LUHMES (cell line): ENCODE results near the genes PIP5K1A and RORC.

DNA sequence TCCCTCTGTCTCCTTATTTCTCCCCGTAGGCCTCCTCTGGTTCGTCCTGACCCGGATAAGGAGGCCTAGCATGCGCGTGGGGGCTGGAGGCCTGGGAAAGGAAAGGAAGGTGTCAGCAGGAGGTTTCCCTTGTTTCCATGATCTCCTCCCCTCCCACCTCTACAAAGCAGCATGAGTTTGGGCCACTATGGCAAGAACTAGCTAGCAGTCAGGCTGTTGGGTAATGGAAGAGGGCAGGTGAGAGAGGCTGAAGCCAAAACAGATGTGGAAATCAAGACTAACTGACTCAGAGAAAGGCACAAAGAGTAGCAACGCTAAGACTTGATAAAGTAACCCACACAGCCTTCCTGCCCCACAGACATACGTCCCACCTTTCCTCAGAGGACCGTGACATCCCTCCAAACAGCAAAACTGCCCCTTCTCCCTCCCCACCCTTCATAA lies 753 bp upstream of the SEMA6C start:
- PRO-cap: no peak

- PRO-cap: bidirectional peak, plus-strand start at chr1:151198577, minus-strand start at chr1:151198390
Observed at GRCh38 chr1:151198485-151199424, at the start of gene PIP5K1A. Gene PIP5K1A (plus strand): TSS chr1:151198552.

- PRO-cap: no peak
Observed at GRCh38 chr1:151342352-151342970, 4.6 kb downstream of the RFX5 start.

DNA sequence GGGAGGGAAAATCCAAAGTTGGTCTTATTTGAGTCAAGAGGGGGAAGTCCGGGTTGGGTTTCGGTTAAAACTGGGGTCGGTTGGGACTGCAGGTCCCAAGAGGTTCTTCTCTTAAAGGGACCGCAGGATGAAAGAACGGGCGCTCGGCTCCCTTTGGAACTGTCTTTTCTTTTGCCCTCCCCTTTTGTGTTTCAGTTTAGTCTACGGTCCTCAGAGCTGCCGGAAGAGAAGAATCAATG lies 304 bp upstream of the RFX5 start:
- PRO-cap: bidirectional peak, plus-strand start at position 45 of the sequence, minus-strand start outside the sequence

- PRO-cap: no peak
Observed at GRCh38 chr1:151399859-151400233, 473 bp downstream of the PSMB4 start.

DNA sequence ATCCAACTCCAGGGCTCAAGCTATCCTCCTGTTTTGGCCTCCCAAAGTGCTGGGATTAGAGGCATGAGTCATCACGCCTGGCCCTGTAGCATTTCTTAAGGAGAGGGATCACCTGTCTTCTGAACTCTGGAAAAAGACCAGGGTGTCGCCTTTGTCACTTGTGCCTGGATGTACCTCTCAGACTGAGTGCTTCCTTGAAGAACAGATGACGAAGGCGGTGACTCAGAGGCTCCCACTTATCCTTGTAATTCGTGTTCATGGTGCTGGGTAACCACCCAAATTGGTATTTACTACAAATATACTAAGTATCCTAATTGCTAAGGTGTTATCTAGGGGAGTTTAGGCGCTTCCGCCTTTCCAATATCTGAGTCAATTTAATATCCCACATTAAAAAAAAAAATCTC lies 2.3 kb upstream of the CGN start:
- PRO-cap: no peak

- PRO-cap: no peak
Observed at GRCh38 chr1:151510500-151510844, 715 bp upstream of the CGN start.

DNA sequence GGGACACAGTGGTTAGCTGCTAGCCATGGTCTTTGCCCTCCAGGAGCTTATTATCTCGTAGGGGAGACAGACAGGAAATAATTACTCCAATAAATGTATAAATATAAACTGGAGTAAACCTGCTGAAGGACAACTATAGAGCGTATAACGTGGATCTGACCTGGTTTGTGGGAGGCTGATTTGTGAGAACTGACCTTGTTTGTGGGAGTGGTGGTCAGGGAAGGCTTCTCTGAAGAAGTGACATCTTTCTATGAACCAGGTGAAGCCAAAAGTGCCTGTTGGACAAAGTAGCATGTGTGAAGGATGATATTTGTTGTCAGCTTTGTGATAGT lies 3.4 kb downstream of the CGN start:
- PRO-cap: no peak

- PRO-cap: no peak
Observed at GRCh38 chr1:151539378-151539978, 631 bp upstream of the TUFT1 start.

GRCh38 chr1:151547031-151548000 lies 7.2 kb downstream of the TUFT1 start:
- PRO-cap: unidirectional peak, minus-strand start at chr1:151547258

DNA sequence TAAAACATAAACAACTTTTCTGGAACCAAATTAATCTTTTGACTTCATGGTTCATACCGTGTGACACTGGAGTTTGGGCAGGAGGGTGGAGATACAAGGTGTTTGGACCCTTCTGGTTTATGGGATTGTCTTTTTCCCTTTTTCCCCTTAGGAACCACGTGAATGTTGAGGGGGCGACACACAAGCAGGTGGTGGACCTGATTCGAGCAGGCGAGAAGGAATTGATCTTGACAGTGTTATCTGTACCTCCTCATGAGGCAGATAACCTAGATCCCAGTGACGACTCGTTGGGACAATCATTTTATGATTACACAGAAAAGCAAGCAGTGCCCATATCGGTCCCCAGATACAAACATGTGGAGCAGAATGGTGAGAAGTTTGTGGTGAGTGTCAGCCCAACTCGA lies 26.9 kb downstream of the SNX27 start:
- PRO-cap: no peak

DNA sequence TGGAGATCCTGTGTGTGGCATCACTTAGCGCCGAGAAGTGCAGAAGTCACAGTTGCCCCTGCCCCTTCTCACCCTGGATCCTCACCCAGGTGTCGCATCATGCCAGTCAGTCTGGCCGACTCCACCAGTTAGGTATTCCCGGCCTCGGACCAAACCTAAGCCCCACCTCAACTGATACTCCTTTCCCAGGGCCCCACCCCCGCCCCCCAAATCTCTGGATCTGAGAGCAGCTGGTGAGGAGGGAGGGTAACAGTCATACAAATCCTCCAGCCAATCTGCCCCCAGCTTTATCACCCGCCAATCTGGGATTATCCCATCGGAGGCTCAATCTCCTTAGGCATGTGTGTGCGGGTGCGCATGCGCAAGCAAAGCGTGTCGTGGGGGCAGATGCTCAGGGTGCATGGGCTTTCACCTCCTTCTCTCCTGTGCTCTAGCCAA lies 5.3 kb downstream of the CELF3 start:
- PRO-cap: no peak

- PRO-cap: no peak
Observed at GRCh38 chr1:151790613-151791688, 651 bp upstream of the TDRKH start.

- PRO-cap: no peak
Observed at GRCh38 chr1:151831406-151832157, at the start of gene RORC. Gene RORC (minus strand): TSS chr1:151831802.

- PRO-cap: no peak
Observed at GRCh38 chr1:151846124-151847208, 6.8 kb upstream of the C2CD4D start.

DNA sequence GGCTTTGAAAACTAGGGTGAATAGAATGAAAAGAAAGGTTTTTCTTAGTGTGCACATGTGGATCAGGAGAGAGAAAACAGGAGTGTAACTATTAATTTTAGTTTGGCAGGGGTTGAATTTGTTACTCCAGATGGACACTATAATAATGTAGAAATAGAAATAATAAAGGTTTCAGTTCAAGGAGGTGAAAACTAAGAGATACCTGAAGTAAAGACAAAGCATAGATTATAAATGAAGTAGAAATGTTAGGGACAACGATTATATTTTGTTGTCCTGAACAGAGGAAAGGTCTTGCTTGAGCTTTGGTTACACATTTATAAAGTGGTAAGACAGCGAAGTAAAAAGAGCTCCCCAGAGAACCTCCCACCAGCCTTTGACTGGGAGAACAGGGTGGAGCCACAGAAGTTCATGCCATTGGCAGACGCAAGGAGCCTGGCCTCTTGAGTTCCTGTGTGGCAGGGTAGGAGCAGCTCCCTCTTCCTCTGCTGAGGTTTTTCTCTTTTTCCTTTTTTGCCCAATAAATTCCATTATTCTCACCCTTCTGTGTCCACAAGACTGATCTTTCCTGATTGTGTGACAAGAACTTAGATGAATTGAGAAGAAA lies 4.4 kb downstream of the THEM4 start:
- PRO-cap: no peak

- PRO-cap: no peak
Observed at GRCh38 chr1:151945532-151946194, 36.4 kb upstream of the THEM4 start.

DNA sequence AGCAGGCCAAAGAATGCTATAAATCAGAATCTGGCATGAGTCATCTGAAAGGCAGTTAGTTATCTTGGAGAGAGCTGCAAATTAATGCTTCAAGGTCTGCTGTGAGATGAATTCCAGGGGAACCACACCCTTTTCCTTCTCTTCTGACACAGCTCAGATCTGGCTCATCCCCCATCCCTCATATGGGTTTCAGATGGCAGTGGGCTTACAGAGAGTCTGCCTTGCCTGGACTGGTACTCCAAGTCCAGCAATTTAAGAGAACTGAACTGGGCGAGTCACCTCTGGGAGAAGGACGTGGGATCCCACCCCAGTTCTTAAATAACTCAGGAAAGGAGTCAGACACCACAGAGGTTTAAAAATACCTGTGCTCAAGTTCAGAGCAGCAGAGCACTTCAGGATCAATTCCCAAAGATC lies 5.1 kb downstream of the S100A10 start:
- PRO-cap: no peak

- PRO-cap: no peak
Observed at GRCh38 chr1:151992931-151993583, 602 bp downstream of the S100A10 start.

- PRO-cap: no peak
Observed at GRCh38 chr1:151994202-151994342, 413 bp upstream of the S100A10 start.